Neural progenitor cell (in vitro differentiated cells): ENCODE results near the genes TMEM52B, MAGOHB and TAS2R7.

GRCh38 chr12:8822981-8823870 is 805 bp downstream of the A2ML1 start:
- RAMPAGE, long total RNA: no peak

- RAMPAGE, long total RNA: no peak
These were observed 1.5 kb upstream of the M6PR start for GRCh38 chr12:8950892-8951431.

GRCh38 chr12:8991768-8992520 is 2.6 kb downstream of the KLRG1 start:
- RAMPAGE, long total RNA: no peak

DNA sequence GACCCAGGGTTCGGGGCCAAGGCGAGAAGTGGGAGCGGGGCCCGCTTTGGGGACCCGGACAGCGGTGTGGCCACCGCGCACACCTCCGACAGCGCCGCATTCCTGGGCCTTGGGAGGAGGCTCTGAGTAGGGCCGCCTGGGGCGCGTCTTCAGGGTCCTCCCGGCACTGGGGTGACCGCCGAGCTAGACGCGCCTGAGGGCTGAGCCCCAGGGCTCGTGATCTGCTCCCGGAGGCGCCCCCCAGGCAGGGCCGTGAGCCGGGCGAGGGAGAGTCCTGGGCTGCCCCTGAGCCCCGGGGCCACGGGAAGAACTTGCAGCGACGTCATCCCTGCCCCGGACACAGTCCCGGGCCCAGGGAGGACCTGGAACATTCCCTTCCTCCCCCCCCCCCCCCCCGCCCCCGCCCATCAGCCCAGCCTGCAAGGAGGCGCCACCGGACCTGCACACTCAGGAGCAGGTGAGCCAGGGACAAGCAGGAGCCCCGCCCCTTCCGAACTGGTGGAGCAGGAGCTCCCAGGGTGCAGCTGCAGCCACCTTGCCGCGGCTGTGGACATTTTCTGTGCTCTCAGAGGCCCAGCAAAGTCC is 50.9 kb downstream of the A2M start:
- RAMPAGE, long total RNA: no peak

DNA sequence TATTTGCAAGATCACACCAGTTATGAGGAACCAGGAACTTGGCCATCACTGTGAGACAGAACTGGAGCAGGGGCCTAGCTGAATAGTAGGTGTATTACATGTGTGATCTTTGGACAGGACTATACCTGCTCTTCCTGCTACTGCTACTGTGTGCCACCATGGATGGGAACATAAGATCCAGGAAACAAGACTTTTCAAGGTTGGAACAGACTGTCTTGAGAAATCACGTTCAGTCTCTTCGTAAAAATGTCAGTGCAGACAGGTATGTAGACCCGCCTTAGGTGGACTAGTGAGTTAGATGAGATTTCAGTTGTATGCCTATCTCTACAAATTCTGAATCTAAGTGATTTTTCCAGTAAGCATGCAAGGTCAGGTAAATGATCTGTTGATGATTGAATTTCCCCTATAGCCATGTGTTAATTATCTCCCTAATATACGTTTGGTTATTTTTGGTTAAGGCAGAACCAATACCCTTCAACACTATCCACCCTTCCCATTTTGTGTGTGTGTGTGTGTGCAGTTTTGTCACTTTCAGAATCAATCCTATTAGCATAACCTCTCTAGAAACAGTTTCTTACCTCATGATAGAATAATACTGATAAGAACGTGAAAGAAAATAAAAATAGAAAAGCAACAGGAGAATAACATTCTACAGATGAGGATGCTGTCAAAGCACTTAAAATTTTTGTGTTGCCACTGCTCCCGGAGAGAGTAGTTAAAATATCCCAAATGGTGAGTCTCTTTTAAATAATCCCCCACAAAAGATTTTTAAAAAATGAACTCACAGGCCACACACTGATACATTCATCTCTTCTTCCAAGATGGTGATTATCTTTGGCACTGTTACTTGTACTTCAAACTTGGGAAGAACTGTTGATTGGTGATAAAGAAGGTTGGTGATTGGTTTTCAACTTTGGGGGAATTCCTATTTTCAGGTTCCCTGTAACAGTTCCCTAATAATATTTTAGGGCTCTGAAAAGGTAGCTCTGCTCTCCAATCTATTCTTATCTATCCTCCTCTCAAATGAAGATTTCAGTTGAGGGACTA is 6.9 kb downstream of the A2M start:
- RAMPAGE, long total RNA: no peak

GRCh38 chr12:9117909-9118979 is 2.5 kb upstream of the A2M start:
- RAMPAGE, long total RNA: no peak

DNA sequence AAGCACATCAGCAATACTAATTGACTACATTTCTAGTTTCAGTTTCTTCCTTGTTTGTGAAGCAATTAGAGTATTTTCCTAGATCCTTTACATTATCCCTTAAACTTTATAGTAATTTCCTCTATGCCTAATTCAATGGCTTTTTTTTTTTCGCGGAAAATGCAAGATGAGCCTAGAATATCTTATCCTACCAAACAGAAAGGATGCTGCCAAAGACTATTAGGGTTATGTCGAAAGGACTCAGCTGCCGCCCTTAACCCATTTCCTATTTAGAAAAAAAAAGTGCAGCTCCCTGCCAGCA is 7.9 kb upstream of the A2M start:
- RAMPAGE, long total RNA: no peak

GRCh38 chr12:9169887-9170612 is 38.1 kb downstream of the PZP start:
- RAMPAGE, long total RNA: no peak

GRCh38 chr12:9283478-9284176 is 75.4 kb upstream of the PZP start:
- RAMPAGE, long total RNA: no peak

GRCh38 chr12:9364027-9365417 is 156.3 kb upstream of the PZP start:
- RAMPAGE, long total RNA: no peak

GRCh38 chr12:9750708-9751122 is 10.0 kb downstream of the CD69 start:
- RAMPAGE, long total RNA: no peak

GRCh38 chr12:9776112-9776425 is 15.4 kb upstream of the CD69 start:
- RAMPAGE, long total RNA: no peak

DNA sequence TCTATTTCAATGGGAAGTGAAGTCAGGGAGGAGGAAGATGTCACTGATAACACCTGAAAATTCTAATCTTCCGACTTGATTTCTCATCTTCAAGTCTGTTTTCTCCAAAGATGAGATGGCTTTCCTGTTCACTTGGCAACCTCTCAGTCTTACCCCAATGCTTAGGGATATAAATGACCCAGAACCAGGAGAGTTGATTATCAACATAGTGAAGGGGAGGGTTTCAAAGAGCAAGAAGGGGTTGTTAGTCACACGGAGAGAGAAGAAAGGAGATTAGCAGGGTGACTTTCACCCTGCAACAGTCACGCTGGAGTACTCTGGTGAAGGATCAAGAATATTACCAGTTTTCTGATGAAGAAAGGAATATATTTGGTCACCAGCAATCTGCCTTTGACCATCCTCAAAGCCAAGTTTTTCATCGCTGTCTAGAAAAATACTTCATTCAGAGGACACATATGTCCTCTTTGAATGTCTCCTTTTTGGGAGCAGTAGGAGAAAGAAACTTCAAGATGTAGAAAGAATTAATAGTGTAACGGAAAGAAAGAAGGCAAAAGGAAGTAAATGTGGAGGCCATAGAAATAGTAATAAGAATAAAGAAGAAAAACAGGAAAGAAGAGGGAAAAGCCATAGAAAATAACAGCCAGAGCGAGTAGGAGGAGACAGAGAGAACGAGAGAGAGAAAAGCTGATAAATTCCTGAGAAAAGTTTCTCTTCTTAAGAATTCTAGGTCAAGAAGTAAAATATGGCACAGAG is at the start of gene TMEM52B:
TMEM52B (plus strand) TSS at position 271 of the 753 bp plus-strand sequence.
- RAMPAGE, long total RNA: no peak

DNA sequence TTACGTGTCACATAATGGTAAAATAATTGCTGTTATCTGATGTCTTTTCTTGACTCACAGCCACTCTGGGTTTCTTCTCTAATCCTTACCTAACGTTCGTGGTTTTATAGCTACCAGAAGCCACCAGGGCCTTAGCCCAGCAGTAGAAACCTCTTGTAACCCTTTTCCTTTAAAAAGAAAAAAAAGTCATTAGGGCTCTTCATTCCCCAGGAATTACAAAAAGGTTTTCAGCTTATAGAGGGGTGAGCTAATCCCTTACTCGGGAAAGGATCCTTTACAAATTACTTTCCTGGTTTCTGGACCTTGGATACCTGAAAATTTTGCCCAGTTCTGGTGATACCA is 1.5 kb downstream of the GABARAPL1 start:
- RAMPAGE, long total RNA: no peak

GRCh38 chr12:10391704-10392077 is 1.9 kb upstream of the KLRK1 start:
- RAMPAGE, long total RNA: no peak

DNA sequence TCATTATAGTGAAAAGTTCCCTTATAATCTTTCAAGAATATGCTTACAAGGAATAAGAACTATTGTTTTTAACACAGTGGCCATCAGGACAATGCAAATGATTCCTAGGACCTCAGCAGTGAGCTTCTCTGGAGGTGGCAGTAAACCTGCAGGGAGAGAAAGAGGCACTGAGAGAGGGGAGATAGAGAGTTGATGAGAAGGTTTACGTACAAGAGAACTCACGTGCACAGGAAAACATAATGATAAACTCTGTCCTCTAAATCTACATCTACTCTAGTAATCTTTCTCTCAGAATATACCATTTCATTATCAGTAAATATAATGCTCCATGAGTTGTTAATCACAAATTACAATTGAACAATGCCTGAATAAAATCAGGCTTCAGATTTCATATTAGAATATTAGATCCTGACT is 685 bp downstream of the KLRC4 start:
- RAMPAGE, long total RNA: no peak

DNA sequence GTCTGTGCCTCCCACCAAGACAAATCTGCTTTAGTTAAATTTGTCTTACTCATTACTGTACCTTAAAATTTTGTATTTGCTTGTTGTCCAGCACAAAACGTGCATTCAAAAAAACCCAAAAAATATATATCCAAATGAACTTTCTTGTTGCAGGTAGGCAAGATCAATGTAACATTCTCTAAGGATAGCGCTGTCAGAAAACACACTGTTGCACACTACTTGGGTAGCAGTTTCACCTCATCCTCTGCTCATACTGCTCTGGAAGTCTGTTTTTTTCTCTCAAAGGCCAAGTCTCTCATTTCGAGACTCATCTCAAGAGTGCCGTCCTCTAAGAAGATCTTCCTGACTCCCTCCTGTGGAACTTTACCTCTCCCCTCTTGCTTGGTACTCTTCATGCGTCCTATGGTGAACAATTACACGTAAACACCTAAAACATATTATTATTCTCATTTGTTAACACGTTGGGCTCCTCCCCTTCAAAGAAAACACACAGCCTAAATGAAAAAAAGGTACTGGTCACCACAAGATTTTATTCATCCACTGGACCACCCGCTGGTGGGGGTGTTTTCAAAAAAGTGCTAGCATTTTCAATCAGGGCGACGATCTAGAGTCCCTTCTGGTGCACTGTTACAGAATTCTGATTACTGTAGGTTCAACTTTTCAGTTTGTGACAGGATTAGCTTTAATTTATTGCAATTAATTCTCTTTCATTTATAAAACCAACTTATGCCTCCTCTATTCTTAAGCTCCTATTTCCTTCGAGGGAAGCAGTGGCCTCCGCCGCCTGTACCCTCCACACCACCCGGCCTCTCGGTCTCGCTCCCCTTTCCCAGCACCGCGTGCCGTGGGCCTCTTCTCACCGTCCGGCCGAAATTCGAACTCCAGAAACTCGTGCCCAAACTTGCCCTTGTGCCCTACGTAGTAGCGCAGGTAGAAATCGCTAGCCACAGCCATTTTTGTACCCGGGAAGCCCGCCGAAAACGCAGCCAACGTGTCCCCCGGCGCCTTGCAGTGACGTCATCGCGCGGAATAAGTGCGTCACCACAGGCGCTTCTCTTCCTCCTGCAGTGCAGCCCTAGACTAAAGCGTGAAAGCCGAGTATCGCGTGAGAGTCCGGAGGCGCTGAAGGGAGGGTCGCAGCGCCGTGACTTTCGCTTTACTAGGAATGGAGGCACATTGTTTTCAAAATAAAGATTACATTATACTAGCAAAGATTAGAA is at the start of gene MAGOHB:
MAGOHB (minus strand) TSS at position 1,031 of the 1,220 bp plus-strand sequence.
- RAMPAGE, long total RNA: start-site peak on the minus strand centred at position 986 of the sequence, 68 bp wide, 272 and 517 reads in 2 replicates

DNA sequence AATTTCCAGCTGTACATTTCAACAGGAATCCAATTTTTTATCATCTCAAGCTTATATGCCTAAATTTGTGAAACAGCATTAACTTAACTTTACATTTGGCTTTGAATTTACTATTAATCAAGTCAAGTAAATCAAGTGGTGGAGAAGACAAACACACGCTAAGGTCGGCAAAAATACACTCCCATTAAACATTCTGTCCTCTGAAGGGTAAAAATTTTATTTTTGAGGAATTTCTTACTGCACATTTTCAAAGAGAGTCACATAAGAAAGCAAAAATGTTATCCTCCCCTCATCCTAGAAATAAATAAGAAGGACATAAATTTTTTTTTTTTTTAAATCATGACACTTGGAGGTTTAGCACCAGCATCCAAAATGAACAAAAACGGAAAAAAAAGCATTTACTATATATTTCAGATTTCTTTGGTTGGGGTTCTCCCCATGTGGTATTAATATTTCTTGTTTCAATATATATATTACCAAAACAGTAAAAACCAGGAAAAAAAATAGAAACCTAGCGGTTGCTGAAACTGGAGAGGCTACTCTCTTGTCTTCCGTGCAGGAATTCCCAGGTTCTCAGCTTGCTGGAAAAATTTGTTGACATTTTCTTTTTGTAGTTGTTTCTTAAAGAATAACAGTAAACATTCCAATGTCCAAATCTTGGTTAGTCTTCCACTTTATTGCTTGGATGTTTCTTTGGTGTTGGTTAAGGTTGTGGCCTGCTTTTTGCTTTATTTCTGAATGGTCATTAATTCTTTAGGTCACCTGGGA is 24.0 kb downstream of the YBX3 start:
- RAMPAGE, long total RNA: no peak

DNA sequence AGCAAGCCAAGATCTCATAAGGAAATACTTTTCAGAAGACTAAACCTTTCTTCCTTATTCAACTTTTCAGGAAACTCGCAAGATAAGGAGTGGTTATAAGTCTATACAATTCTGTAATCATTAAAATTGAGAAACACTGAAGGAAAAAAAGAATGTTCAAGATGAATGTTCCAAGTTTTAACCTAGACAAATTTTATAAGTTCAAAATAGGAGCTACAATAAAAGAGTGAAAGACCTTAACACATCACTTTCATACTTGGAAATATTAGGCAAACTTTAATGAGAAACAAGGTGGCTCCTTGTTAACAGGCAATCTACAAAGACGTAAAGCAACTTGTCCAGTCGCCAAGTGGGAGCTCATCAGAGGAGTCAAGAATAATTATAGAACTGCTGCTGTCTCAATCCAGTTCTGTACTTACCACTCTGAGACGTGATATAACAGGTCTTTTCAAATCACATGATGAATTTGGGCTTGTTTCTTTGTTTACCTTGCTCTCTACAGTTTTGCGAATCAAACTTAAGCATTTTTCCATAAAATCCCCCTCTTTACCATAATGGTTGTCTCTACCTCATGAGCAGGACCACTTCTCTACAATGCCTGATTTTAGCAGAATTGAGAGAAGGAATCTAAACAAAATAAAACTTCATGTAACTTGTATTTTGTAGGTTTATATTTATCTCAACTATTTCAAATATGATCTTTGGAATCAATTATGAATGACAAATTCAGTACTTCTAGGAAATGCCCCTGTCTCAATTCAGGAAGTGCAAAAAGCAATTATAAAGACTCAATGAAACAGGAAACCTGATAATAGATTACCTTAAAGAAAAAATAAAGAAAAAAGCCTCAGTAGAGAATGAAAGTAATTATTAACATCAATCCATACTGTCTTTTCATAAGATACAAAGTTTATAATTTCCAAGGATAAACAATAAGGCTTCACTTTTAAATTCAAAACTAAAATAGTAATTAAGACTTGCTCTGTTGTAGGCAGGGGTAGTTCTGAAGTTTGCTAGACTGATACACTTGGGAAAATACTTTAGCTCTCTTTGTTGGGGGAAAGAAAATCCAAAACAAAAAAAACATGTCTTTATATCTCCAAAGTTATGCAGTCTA is 3.5 kb downstream of the YBX3 start:
- RAMPAGE, long total RNA: no peak

DNA sequence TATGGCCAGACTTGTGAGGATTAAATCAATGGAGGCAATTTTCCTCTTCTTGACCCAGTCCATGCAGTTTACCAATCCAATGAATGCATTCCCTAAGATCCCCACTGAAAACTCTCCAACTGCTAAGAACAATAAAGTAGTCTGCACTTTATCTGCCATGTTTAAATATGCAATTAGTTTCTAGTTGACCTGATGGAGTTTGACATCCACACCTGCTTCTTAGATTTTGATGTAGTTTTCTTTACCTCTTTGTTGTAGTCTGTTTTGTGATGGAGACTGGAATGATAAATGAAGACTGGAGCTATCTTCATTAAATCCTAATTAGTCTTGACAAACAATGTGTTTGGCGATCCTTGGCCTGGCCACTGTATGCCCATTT is at the start of gene TAS2R7:
TAS2R7 (minus strand) TSS at position 216 of the 379 bp plus-strand sequence.
- RAMPAGE, long total RNA: no peak